Metastatic Liver Carcinoma in the Lung (tissue), 2 donors: ENCODE measurements around a stretch of chr22.

DNA sequence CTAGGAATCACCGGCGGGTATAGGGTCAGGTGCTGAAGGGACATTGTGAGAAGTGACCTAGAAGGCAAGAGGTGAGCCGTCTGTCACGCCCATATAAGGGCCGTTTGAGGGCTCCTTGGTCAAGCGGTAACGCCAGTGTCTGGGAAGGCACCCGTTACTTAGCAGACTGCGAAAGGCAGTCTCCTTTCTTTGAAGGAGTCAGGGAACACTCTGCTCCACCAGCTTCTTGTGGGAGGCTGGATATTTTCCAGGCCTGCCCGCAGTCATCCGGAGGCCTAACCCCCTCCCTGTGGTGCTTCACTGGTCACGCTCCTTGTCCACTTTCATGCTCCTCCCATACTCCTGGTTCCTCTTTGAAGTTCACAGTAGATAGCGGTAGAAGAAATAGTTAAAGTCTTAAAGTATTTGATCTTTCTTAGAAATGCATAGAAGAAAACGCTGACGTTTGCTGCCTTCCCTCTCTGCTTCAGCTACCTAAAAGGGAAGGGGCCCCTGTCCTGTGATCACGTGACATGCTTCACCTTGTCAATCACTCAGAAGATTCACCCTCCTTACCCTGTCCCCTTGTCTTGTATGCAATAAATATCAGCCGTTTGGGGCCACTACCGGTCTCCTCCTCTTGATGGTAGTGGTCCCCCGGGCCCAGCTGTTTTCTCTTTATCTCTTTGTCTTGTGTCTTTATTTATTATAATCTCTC lies 1.9 kb upstream of the ODF3B start:
- PRO-cap, 2 experiments: no peak in any of the 2 experiments

GRCh38 chr22:50543974-50544712 lies 1.6 kb upstream of the KLHDC7B start:
- PRO-cap, 2 experiments: peak in 2 of 2 experiments; most common plus-strand start chr22:50544424 (in 1); most common minus-strand start chr22:50544304 (in 2)

- PRO-cap, 2 experiments: no peak in any of the 2 experiments
Observed at GRCh38 chr22:50673203-50673980, 45.4 kb upstream of the ARSA start.

- PRO-cap, 2 experiments: no peak in any of the 2 experiments
Observed at GRCh38 chr22:50731000-50731968, 6.7 kb upstream of the ACR start.

GRCh38 chr22:50756277-50757809 lies 18.8 kb downstream of the ACR start:
- PRO-cap, 2 experiments: no peak in any of the 2 experiments